Pulmonary artery (tissue), 1 donor: ENCODE measurements around a stretch of chr3.

DNA sequence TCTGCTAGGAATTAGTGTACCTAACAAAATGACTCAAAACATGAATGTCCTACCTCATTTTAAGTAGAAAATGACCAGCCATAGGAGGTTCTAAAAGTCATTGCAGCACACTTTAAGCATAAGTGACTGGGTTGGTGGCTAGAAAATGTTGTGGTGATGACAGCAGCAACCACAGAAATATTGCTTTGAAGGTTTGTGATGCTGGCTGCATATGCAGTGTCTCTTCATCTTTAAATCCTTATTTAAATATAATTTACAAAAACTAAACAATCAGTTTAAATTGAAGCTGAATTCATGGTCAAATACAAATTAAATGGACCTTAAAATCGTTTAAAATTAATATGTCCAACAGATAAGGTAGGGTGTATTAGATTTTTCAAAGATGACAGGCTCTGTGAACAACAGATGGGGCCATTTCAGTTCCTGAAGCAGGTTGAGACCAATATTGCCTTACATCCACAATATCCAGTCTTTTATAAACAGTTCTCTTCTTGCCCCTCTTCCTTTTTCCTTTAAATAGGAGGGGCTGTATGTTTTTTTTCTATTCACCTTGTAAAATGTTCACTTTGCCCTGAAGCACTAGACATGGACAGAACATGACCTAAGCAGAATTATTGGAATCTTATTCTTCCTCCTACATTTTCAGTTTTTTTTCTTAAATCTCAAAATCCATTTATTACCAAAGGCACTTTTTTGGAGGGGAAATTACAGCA lies 55.5 kb downstream of the CMSS1 start:
- PRO-cap = no peak

DNA sequence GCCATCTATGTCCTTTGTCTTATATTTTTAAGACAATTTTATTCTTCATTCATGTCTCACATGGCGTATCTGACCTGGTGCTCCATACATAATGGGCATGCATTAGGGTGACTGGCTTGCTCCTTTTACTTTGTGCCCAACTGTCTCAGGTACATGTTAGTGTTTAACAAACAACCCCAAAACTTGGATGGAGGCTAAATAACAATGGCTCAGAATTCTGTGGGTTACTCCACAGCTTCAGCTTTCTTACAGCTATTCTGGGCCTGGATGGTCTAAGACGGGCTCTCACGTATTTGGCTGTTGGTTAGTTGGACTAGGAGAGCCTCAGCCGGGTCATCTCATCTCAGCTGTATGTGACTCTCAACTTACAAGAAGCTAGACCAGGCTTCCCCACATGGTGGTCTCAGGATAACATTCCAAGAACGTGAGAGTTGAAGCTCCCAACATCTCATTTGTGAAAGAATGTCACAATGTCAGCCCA lies 116.1 kb downstream of the CMSS1 start:
- PRO-cap = no peak

GRCh38 chr3:99938196-99939022 lies 120.7 kb downstream of the CMSS1 start:
- PRO-cap = no peak

DNA sequence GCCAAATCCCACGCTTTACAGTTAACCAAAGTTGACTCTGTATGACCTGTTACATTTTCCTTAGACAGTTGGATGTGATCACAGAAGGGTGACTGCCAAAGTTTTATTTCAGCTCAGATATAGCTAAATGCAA lies 73.4 kb downstream of the FILIP1L start:
- PRO-cap = no peak

- PRO-cap = no peak
Observed at GRCh38 chr3:100104099-100104506, 10.2 kb downstream of the FILIP1L start.

DNA sequence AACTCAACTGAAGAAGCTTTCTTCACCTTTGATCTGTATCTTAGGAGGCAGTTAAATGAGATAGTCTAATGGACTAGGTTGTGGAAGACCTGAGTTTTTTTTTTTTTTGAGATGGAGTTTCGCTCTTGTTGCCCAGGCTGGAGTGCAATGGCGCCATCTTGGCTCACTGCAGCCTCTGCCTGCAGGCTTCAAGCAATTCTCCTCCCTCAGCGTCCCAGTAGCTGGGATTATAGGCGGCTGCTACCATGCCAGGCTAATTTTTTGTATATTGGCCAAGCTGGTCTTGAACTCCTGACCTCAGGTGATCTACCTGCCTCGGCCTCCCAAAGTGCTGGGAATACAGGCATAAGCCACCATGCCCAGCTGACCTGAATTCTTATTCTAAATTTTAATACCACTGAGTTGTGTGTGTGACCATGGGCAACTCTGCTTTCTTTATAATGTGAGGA lies 2.1 kb downstream of the LNP1 start:
- PRO-cap = no peak

GRCh38 chr3:100982580-100983114 lies 10.6 kb downstream of the ABI3BP start:
- PRO-cap = no peak

DNA sequence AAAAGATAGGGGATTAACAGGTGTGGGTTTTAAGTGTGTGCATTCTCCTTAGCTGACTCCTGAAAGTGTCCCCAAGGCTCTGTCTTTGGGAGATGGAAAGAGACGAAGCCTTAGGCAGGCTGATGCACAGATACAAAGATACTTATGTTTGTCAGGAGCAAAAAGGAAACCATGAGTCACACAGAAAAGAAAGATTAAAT lies 23.8 kb upstream of the ABI3BP start:
- PRO-cap = no peak

GRCh38 chr3:101567253-101568151 lies 5.8 kb downstream of the TRMT10C start:
- PRO-cap = no peak

- PRO-cap = no peak
Observed at GRCh38 chr3:101643413-101644382, 33.2 kb downstream of the ZBTB11 start.

DNA sequence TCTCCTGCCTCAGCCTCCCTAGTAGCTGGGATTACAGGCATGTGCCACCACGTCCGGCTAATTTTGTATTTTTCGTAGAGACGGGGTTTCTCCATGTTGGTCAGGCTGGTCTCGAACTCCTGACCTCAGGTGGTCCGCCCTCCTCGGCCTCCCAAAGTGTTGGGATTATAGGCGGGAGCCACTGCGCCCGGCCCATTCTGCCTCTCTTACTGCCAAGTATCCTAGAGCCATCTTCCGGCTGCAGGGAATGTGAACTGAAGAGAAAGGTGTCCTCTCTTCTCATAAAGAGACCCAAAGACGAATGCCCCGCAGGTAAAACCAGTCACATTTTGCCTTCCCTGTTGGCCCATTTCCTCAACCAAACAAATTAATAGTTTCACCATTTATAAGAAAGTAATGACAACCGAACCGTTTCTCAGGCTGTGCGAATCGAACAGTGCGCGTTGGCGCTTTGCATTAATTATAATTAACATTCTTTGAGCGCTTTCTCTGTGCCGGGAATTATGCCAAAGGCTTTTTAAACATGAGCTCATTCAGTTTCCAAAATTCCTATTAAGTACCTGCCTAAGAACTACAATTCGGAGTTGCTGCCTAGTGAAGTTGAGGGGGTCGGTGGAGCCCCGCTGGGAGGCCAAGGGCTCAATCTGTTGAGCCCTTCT lies 689 bp upstream of the RPL24 start:
- PRO-cap = no peak

DNA sequence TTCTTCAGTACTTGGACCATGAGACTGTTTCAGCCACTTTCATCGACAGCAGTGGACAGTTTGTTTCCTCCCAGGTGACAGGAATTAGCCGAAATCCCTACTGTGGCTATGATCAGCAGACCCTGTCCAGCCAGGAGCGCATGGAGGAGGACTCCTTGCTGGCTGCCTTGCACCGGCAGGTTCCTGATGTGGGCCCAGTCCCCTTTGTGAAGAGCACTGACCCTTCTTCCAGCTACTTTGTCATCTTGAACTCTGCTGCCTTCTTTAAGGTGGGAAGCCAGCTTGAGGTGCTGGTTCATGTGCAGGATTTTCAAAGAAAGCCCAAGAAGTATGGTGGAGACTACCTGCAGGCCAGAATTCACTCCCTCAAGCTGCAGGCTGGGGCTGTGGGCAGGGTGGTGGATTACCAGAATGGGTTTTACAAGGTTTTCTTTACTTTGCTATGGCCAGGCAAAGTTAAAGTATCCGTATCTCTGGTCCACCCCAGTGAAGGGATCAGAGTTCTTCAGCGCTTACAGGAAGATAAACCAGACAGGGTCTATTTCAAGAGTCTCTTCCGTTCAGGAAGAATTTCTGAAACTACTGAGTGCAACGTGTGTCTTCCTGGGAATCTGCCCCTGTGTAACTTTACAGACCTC lies 22.3 kb downstream of the NXPE3 start:
- PRO-cap = no peak

DNA sequence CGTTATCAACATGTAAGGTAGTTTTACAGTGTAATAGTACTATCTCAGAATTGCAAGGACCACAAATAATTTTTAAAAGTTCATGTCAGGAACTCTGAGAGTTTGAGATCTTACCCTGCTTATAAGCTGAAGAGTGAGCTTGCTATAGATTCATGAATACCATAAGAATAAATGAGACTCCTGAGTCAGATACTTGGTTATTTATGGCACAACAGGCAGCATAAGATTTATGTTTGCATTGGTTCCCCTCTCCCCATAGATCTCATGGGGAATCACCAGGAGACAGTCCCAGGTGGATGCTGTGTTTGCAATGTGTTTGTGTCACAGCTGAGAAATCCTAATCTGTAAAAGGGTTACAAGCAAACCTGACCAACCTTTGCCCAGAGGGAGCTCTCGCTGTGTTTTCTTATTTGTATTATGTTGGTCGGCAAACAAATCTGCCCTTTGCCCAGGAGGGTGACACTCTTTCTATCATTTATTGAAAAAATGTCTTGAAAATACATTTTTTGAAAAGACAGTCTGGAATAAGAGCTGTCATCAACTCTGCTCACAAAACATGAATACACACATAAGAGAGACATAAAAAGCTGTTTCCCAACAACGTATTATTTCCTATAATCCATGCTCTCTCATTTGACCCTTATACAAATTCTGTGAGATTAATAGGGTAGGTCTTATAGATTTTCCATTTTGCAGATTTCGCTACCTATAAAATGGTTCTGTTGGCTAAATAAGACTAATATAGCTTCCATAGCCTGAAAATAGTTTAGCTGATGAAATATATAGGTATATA lies 236.2 kb downstream of the ZPLD1 start:
- PRO-cap = no peak

GRCh38 chr3:105406218-105407098 lies 39.7 kb downstream of the ALCAM start:
- PRO-cap = no peak

DNA sequence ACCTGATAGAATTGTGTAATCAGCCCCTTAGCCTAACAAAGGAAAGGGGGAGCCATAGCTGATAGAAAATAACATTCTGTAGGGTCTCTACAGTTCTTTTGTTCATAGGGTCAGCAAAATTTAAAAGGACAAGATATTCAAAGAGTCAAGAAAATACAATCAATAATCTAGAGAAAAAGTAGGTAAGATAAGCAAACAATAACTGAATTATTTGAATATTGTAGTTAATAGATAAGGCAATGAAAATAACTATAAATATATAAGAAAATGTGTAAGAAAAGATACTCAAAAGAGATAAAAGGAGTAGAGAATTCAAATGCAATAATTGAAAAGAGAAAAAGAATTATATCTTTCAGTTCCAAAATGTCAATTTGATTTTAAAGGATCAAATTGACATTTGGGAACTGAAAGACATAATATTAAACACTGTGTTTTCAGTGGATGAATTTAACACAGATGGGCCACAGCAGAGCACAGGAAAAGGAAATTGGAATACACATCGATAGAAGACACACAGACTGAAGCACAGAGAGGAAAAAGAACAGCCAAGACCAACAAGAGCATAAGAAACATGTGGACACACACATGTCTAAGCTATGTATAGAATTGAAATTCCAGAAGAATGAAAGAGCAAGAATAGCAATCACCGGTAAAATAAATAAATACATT lies 203.4 kb downstream of the ALCAM start:
- PRO-cap = no peak

GRCh38 chr3:105790891-105791663 lies 77.7 kb downstream of the CBLB start:
- PRO-cap = no peak

- PRO-cap = no peak
Observed at GRCh38 chr3:105792031-105792593, 76.7 kb downstream of the CBLB start.

DNA sequence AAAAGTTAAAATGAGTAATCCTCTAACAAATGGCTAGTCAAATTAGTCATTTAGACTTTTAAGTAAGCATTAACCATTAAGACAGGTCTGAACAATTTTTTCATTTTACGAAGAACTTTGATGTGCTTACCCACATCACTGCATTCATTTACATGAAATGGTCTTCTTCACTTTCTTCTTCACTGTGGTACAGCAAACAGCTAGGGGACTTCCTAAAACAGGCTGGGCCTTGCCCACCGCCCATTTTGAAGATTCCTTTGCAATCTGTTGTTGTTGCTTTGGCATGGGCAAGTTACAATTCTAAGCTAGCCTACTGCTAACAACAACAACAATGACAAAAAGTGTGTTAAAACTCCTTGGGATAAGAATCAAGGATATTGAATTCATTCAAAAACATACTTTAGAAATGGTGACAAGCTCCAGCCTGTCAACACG lies 67.4 kb downstream of the CBLB start:
- PRO-cap = no peak

DNA sequence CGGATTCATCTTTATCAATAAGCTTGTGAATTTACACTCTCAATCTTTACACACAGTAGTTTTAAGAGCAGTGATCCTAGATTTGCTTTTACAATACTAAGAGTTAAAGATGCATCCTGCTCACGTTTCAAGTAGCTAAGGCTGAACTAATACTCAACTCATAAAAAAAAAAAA lies 1.2 kb downstream of the CBLB start:
- PRO-cap = no peak

DNA sequence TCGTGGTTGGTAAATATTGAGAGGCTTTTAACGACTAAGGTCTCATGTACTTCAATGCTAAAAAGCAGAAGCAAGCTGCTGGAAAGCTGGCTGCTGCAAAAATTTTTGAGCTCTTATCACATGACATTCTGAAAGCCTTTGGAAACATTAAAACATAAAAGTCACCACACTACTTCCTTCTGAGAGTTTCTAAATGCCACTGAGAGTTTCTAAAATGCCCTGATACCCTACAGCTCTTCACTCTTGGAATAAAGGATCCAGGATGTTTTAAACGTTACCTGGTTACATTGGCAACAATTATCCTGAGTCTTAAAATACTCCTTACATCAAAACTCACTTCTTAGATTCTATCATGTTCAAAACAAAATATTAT lies 39.0 kb upstream of the CBLB start:
- PRO-cap = no peak